CD14-positive monocyte (primary cell): ENCODE measurements around the genes TST, SSTR3 and CYTH4.

DNA sequence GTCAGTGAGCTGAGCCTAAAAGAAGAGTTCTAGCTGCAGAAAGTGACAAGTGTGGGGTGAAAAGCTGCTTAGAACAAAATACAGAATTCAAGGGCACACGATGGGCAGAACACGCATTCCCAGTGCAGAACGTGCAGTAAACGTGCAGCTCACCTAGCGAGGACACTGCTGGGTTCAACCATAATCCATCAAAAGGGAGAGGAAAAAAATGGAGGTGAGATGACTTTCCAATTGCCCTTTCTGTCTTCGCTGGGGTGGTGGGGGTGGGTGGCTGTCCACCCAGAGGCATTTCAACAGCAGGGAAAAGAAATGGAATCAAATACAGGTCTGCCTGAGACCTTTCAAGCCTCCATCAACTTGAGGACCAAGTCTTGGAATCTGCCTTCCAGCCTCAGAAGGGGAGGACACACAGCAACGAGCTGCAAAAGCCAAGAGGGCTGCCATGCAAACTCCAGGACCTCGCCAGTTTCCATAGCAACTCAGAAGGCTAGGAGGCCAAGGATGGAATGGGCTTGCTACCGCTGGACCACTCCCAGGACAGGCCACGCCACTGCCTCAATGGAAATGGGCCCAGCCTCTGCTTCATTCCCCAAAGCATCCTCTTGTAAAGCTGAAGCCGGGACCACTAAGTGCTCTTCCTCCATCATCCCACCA, 61.8 kb downstream of the MYH9 start:
- CAGE, long polyA plus RNA = no peak

DNA sequence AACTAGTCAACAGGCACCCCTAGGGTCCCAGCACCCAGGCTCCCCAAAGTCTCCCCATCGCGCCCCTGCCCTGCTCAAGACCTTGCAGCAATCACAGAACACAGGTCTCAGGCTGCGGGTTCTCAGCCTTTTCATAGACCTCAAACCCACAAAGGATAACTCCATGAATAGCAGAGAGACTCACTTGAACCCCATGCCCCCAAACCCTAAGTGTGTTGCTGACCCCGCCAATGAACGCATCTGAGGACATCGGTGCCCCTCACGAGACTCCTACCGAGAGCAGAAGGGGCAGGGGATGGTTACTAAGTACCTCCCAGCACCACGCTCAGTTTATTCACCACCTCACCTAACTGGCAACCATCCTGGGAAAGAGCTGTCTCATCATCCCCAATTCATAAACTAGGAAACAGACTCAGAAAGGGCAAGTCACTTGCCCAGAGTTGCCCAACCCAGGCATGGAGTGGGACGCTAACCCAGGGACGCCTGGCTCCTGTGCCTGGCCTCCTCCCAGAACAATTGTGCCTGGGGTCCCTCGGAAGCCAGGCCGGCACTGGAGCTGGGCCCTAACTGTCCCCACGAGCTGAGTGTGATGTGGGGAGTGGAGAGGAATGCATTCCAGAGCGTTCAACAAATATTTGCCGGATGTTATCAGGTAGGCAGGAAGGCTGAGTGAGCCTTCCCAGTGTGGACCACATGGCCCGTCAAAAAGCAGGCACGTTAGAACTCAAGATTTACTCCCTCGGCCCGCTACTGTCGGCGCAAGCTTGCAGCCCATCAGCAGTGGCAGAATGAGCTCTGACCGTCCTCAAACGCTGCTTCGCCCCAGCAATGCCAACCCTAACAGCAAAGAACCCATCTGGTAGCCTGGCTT, 35.9 kb downstream of the MYH9 start:
- CAGE, long polyA plus RNA = no peak

DNA sequence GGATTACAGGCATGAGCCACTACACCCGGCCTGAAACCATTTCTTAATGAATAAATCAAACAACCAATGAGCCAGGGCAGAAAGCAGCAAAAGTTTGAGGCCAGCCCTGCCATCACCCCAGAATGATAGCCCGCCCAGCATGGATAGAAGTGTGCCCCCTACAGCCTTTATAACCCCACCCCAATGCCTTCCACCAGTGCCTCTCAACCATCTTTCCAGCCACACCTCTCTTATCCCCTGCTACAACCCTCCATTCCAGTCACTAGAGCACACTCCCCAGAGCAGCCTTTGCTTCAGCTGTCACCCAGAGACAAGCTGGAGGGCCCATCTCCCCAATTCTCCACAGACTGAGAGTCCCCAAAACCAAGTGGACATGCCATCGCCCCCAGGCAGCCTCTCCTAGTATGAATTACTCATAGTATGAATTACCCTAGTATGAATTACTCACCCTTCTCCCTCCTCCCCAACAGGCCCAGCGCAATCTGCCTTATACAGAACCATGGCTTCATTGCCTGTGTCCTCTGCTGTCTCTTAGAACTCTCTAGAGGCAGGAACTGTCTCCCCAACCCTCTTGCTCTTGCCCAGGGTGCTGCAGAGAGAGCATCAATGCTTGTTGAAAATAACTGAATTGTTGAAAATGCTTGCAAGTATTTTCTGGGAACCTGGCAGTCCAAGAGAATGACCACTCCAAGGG, 24.9 kb downstream of the MYH9 start:
- CAGE, long polyA plus RNA = no peak

DNA sequence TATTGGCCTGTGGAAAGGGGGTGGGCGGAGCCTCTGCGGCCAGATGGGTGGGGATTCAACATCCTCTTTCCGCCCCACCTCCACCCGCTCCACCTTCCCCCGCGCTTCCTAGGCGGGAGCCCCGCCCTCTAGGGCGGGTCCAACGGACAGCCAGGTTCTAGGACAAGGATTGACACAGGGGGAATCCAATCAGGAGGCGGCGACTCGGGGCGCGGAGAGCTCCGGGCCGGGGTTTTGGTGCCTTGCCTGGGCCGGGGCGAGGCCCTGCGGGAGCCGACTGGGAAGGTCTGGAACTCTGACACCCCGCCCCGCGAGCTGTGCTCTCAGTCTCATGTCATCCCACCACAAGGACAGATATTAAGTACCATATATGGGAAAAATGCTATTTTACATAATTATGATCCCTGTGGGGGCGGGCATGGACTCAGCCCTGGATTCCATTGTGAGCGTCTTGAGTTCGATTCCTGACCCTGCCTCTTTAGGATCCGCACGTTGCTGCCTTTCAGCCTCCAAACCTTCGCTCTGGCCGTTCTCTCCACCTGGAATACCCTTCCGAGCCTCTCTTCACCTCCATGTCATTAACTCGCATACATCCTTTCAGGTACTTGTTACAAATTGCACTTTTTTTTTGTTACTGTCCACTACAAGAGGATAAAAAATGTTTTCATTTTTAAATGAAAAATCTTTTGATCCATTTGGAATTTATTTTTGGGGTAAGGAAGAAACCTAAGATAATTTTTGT, 539 bp upstream of the MYH9 start:
- CAGE, long polyA plus RNA = no peak

GRCh38 chr22:36763442-36764223, 12.3 kb downstream of the IFT27 start:
- CAGE, long polyA plus RNA = no peak

GRCh38 chr22:36879794-36880362, 19.1 kb downstream of the NCF4 start:
- CAGE, long polyA plus RNA = no peak

DNA sequence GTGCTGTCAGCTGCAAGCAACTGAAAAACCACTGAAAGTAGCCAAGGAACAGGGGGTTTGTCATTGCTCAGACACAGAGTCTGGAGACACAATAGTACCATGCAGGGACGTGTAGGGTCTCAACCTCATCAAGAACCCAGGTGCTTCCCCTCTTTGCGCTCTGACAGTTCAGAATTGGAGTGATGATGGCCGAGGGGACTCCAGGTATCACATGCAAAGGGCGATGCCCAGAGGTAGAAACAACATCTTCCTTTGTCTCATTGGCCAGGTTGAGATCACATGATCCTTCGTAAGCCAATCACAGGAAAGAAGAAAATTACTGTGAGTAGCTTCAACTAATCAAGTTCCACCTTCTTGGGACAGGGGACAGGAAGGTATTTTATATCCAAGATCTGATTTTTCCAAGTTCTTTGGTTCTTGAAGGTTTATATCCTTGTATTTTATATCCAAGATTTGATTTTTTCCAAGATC, 11.6 kb upstream of the CSF2RB start:
- CAGE, long polyA plus RNA = no peak

DNA sequence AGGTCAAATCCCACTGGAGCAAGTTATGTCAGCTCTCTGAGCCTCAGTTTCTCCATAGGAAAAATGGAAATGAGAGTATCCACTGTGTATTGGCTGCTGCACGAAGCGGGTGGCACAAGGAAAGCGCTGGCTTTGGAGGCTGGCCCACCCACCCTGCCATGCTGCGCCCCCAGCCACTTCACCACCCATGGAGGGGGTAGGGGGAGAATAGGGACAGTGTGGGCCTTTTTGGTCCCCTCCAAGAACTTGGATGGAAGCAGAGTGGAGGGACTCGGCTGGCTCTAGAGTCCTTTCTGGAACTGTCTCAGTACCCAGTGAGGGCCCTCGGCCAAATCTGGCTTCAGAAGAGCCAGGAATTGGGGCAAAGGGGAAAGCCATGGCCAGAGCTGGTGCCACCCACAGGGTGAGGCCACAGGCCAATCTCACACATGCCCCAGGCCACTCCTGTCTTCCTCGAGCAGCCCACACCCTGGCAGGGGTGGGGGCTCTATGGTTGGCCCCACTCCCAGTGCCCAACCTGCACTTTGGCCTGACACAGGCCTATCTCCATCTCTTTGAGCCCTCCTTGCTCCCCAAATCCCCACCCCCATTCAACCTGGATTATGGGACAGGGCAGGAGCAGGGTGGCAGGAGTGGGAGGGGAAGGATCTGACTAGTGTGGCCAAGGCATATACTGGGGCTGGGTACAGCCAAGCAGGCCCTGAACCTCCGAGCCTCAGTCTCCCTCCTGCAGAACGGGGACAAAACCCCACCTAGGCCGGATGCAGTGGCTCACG, 4.5 kb upstream of the TEX33 start:
- CAGE, long polyA plus RNA = no peak

GRCh38 chr22:37018470-37019195, 614 bp downstream of the TST start:
- CAGE, long polyA plus RNA = no peak

DNA sequence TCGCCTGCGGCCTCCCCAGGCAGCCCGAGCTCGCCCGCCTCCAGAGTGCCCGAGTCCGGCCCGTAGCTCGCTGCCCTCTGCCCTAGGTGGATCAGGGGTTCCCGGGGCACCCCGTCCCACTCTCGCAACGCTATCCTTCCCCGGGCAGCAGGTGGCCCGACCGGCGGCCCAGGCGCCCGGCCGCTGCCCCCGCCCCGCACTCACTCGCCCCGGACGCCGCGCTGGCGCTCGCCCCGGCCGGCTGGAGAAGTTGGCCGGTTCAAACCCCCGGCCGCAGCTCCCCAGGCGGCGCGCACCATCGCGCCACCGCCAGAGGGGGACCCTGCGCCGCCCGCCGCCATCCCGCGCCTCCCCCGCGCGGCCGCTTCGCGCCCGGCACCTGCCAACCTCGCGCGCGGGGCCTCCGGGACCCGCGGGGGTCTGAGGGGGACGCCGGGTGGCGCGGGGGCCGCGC, at the start of gene TST:
Gene TST (minus strand): TSS at position 252 of the 454 bp plus-strand sequence.
- CAGE, long polyA plus RNA = no peak

- CAGE, long polyA plus RNA = no peak
Measured at GRCh38 chr22:37166487-37166892, 16.8 kb upstream of the IL2RB start.

DNA sequence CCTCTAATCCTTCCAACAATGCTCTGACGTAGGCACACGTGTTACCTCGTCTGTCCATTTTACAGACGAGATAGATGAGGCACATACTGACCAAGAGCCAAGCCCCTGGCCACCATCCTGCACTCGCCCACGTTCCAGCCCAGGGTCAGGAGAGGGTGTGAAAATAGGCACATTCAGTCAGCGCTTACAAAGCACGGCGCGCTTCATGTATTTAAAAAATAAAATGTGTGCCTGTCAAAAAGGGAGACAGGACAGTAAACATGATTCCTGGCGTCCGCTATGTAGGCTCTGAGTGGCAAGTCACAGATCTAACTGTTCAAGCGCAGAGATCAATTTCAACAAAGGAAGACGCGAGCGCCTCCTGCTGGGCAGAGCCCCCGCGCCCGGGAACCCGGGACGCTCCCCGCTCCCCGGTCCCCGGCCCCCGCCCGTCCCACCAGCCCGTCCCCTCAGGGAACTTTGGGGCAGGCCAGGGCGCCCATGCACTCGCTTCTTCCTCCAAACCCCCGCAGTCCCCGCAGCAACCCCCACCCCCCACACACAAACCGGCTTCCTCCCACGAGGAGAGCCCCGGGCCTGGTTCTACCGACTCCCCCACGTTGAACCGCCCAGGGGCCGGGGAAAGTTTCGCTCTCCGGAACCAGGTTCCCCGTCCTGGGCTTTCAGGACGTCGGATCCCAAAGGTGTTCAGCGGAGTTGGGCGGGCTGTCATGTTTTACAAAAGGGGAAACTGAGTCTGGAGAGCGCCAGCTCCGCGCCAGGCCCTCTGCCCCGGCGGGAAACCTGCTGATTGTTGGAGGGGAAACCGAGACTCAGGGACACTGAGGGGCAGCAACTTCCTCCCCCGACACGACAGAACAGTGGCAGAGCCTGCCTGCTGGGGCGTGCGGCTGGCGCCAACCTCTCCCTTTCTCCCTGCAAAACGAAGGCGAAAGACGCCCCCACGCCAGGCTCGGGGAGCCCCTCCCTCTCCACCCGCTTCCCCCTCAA, 10.5 kb upstream of the C1QTNF6 start:
- CAGE, long polyA plus RNA = no peak

GRCh38 chr22:37211866-37213049, at the start of gene SSTR3:
TSS of gene SSTR3 (minus strand) at chr22:37212477.
- CAGE, long polyA plus RNA = no peak

- CAGE, long polyA plus RNA = no peak
Measured at GRCh38 chr22:37220472-37220980, 8.2 kb upstream of the SSTR3 start.

DNA sequence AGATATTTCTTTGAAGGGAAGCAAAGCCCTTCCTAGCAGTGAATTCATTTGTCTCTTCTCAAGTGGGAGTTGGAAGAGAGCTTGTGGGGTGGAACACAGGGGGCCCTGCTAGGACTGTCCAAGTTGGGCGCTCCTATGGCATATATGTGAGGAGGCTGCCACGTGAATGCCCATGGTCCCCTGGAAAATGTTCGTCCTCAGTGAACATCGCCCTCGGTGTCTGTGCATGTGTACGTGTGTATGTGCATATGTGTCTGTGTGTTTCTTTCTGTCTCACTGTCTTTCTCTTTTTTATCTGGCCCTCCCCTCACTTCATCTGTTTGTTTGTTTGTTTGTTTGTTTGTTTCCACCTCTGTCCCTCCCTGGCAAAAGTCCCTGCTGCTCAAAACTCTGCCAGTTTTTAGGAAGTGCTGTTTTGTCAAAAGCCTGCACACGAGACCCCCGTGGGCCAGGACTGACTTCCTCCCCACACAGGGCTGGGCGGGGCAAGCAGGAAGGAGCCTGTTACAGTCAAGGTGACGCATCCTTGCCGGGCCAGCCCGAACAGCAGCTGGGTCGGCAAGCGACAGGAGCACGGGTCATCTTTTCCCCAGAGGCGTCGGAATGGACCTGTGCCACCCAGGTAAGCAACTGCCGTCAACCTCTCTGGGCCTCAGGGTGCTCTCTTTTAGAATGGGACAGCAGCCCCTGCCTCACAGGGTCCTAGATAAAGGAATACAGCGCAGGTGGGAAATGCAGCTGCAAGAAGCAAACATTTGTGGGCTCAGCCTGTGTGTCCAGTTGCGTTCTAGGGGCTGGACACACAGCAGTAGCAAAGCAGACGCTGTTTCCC, at the start of gene CYTH4:
Gene CYTH4 (plus strand): TSS at position 542 of the 832 bp plus-strand sequence.
- CAGE, long polyA plus RNA = start-site peak on the plus strand centred at position 550 of the sequence, 88 bp wide, 871 and 1,101 reads in 2 replicates

- CAGE, long polyA plus RNA = no peak
Measured at GRCh38 chr22:37335120-37335532, 52.8 kb downstream of the CYTH4 start.

DNA sequence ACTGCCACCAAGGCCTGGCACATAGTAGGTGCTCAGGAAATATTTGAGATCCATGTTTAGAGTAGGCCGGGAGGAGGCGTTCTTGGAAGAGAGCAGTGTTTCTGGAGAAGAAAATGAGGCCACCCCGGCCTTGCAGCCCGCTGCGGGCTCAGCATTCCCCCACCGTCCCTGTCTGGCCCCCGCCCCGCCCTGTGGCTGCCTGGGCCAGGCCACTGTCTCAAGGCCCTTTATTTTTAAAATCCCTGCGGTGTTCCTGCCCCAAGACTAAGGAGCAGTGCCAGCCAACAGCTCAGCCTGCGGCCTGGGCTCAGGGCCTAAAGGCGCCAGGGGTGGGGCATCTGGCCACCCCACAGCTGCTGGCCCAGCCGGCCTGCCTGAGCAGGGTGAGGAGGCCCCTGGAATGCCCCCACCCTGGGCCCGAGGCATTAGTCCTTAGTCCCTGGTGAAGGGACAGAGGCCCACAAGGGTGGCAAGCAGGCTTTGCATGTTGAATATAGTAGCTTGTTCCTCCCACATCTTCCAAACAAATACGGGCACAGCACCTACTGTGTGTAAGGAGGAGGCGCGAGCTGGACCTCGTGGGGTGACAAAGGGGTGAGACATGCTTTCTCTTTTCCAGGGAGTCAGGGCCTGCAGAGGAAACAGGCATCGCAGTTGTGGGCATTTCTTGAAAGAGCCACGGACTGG, 13.3 kb upstream of the CDC42EP1 start:
- CAGE, long polyA plus RNA = no peak

- CAGE, long polyA plus RNA = no peak
Measured at GRCh38 chr22:37592336-37592887, 12.5 kb upstream of the LGALS2 start.

DNA sequence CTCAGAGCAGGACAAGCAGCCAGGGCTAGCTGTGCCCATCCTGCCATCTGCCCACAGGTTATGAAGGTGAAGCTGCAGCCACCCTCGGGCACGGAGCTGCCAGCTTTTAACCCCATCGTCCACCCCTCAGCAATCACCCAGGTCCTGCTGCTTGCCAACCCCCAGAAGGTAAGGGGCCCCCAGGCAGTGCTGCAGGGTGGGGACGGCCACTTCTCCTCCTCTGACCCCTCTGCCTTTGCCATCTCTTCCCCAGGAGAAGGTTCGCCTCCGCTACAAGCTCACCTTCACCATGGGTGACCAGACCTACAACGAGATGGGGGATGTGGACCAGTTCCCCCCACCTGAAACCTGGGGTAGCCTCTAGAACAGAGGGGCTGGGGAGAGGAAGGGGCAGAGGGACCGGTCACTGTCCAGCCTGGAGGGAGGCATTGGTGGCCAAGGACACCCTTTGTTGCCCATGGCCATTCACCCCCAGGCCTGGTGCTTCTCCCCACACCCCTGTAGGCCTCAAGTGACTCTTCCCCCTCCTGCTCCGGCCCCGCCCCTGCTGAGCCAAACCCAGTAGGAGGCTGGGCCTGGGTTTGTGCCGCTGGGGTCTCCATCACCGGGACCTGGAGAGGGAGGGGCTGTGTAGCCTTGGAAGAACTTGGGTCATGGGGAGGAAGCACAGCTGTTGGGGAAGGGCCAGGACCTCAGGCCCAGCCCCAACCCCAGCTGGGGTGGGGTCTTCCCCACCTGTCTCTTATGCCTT, 6.9 kb upstream of the SH3BP1 start:
- CAGE, long polyA plus RNA = no peak

DNA sequence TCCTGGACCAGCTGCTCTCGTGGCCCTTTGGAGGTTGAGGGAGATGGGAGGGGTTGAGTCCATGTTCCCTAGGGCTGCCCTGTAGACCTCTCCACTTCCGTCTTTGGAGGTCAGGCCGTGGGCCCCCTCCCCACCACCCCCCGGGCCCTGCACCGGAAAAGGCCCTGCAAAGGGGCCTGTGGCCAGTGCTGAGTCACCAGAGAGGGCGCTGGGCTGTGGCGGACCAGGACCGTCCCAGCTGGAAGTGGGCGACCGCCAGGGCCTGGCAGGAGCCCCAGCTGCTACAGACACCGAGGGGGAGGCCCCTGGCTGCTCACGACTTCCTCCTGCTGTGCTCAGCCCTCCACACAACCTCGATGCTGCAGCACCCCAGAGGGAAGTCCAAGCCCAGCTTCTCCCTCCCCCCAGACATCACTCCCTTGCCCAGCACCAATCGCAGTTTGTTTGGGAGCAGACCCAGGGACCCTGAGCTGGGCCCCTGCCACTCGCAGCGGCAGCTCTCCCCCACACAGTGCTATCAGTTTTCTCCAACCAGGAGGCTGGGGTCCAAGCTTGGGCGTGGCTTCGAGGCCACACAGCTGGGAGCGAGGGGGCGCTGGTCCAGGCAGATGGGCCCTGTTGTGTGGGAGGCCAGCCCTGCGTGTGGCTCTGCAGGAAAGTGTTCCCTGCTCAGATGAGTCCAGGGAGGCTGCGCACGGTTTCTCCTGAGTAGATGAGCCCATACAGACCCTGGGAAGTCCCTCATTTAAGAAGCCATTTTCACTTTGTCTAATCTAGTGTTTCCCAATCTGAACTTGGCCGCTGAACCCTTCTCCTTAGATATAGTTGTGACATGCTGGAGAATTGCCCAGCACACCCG, 5.7 kb upstream of the SH3BP1 start:
- CAGE, long polyA plus RNA = no peak